ENCODE data around the gene TPSD1.

GRCh38 chr16:969881-970376, 855 bp downstream of the LMF1 start:
- PRO-cap, 2 experiments, result no peak in any of the 2 experiments

- PRO-cap, 2 experiments, result no peak in any of the 2 experiments
Measured at GRCh38 chr16:987913-988253, 6.3 kb downstream of the SOX8 start.

DNA sequence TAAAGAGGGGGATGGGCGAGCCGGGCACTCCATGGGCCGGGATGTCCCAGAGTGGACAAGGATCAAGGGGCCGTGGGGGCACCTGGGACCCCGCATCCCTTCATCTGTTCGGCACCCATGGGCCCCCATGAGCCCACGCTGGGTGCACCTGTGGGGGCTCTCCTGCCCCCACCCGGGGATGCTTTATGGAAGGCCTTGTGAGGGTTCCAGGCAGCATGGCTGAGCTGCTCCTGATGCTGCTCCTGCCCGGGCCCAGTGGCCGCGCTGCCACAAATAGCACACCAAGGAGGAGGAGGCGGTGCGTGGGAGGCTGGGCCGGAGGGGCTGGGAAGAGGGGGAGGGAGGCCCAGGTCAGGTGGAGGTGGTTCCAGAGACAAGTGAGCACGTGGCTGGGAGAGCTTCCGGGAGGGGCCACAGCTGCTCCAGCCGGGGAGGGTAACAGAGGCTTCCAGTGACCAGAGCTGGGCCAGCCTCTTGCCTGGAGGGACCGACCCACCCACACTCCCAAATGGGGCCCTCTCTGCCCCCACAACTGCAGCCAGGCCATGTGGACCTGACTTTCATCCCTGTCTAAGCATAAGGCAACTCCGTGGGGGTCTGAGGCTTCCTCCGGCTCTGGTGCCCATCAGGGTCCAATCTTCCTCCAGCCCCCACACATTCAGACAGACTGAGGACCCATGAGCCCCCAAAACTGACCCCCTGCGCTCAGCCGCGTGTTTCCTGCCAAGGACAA, 4.8 kb downstream of the C1QTNF8 start:
- PRO-cap, 2 experiments, result peak in 1 of 2 experiments; most common plus-strand start position 458 of the sequence (in 1); most common minus-strand start position 257 of the sequence (in 1)

DNA sequence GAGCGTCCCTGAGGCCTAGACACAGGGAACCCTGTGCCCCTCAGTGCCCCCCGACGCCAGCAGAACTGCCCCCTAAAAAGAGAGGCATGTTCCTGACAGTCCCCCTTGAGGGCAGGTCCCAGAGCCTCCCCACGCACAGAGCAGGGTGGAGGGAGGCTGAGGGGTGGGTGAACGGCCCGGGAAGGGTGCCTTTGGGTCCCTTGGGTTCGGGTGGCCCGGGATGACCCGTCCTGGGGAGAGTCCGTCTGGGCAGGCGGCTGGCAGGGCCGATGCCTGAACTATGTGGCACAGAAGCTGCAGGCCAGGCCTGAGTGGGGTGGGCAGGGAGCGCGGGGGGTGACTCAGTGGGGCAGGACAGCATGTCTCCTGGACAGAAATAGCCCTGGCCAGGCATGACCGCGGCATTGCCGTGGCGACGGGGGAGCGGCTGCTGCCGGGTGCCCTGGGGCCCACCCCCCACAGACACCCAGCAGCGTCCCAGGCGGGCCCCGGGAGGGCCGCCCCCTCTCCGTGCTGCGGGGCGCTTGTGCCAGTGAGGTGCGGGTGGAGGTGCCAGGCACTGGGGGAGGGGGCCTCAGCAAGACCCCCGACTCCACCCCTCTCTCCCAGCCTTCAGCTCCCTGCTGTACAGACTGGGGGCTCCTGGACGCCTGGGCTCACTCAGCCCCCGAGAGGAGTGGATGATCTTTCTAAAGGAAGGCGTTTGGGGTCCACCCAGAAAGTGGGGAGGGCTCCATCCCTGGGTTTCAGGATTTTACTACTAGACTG, 1.8 kb upstream of the C1QTNF8 start:
- PRO-cap, 2 experiments, result peak in 1 of 2 experiments; most common plus-strand start position 404 of the sequence (in 1); most common minus-strand start position 271 of the sequence (in 1)

DNA sequence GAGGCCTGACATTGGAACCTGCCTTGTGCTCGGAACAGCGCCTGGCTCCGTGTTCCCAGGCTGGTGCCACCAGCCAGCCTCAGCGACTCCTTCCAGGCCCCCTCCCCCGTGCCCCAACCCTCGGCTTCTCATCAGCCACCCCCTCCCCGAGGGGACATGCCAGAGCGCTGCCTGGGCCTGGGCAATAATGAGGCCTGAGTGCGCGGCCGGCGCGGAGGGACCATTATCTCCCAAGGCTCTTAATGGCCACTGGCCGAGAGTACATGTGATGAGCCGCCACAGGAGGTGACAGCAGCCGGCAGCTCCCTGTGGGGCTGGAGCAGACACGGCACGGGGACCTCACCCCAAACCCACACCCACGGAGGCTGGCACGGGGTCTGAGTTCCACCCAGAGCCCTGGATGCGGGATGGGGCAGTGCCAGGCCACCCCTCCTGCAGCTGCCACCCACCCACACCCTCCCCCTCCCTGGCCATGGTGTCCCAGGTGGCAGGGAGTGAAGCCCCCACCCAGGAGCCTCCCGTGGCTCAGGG, 2.6 kb upstream of the C1QTNF8 start:
- PRO-cap, 2 experiments, result no peak in any of the 2 experiments

DNA sequence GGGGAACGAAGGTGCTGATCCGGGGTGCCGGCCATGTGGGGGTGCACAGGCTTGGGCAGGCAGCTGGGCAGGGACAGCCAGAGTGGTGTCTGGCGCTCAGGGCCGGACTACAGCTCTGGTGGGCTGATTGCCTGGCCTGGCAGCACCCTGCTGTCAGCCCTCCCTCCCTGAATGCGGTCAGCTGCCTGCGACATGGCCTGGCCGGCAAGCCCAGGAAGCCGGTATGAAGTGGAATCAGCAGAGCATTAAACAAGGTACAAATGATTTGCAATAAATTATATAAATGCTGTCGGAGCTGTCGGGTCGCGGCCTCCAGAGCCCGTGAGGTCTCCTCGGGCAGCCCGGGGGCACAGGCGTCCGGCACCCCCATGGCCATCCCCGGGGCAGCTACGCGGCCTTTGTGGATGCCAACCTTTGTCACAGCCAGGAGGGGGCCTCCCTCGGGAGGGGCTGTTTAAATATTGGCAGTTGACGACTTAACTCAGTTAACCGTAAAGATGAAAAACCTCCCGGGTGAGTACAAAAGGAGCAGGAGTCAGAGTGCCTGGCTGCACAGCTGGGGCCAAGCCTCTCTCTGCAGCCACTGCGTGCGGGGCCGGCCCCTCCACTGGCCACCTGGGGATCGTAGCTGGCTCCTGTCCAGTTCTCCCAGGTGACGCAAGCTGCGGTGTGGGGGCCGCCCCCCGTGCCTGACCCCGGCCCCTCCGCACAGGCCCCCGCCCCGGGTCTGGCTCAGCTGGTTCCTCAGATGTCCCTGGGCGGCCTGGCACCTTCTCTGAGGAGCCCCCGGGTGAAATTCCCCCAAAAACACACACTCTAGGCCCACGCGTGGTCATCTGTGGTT, 7.7 kb upstream of the CACNA1H start:
- PRO-cap, 2 experiments, result no peak in any of the 2 experiments

DNA sequence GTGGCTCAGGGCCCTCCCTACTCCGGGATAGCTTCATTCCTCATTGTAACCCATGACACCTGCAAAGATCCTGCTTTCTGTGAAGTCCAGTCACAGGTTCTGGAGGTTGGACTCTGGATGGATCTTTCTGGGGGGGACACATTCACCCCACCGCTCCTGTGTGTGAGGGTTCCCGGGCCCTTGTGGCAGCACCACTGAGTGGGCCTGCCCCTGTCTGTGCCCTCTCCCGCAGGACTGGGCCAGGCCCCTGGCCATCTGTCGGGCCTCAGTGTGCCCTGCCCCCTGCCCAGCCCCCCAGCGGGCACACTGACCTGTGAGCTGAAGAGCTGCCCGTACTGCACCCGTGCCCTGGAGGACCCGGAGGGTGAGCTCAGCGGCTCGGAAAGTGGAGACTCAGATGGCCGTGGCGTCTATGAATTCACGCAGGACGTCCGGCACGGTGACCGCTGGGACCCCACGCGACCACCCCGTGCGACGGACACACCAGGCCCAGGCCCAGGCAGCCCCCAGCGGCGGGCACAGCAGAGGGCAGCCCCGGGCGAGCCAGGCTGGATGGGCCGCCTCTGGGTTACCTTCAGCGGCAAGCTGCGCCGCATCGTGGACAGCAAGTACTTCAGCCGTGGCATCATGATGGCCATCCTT, 21.2 kb downstream of the TPSG1 start:
- PRO-cap, 2 experiments, result no peak in any of the 2 experiments

- PRO-cap, 2 experiments, result no peak in any of the 2 experiments
Measured at GRCh38 chr16:1205066-1205420, 20.0 kb downstream of the TPSG1 start.

- PRO-cap, 2 experiments, result no peak in any of the 2 experiments
Measured at GRCh38 chr16:1212654-1213182, 12.3 kb downstream of the TPSG1 start.

DNA sequence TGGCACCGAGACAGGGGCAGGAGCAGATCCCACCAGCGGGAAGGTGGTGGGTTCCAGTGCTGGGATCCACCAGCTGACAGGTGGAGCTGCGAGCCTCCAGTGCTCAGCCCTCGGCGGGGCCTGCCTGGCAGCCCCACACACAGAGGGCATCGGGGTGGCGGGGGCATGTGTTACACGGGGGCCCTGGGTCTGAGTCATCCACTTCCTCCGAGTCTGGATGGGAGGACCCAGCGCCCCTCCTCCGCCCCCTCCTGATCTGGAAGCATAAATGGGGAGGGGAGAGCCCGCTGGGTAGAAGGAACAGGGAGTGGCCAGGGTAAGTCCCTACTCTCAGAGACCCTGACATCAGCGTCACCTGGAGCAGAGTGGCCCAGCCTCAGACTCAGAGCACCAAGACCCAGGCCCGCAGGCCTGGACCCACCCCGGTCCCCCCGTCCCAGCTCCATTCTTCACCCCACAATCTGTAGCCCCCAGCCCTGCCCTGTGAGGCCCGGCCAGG, at the start of gene TPSD1:
TPSD1 (plus strand) TSS at position 294 of the 499 bp plus-strand sequence.
- PRO-cap, 2 experiments, result no peak in any of the 2 experiments

- PRO-cap, 2 experiments, result no peak in any of the 2 experiments
Measured at GRCh38 chr16:1289132-1289747, 20.2 kb upstream of the UBE2I start.

DNA sequence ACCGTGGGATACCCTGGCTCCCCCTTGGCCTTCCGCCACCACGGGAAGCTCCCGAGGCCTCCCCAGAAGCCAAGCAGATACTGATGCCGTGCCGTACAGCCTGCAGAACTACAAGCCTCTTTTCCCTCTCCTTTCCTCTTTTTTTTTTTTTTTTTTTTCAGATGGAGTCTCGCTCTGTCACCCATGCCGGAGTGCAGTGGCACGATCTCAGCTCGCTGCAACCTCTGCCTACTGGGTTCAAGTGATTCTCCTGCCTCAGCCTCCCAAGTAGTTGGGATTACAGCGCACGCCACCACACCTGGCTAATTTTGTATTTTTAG, 17.5 kb upstream of the UBE2I start:
- PRO-cap, 2 experiments, result no peak in any of the 2 experiments

DNA sequence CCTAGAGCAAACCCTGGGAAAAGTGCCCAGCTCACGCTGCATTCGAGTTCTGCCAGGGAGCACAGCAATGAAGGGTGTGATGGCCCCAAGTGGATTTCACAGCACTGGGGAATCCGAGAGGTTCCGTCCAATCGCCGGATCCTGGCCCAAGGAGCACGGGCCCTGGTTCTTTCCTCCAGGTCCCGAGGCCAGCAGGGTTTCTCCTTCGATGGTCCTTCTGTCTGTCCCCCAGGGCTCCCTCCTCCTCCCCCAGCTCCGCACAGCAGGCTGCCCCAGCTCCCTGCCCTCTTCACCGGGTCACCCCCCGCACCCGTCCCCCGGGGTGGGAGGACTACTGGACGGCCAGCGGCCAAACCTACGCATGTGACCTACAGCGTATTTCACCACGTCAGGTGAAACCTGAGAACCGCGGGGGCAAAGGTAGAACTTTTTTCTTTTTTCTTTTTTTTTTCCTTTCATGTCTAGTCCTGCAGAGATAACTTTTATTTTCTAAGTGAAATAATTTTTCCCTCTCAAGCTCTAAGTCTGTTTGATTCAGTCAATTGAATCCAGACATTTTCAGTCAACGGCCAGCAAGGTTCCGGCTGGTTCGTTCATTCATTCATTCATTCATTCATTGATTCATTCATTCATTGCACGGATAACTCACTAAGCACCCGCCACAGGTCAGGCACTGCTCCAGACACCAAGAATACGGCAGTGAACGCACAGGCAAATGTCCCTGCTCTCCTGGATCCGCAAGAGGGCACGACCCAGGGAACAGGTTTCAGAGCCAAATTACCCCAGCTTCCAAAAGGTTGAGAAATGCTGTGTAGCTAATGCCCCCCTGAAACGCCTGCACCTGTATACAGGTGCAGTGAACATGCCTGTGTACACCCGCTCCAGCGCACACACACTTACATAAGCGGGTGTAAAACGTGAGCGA, 9.9 kb upstream of the UBE2I start:
- PRO-cap, 2 experiments, result no peak in any of the 2 experiments

DNA sequence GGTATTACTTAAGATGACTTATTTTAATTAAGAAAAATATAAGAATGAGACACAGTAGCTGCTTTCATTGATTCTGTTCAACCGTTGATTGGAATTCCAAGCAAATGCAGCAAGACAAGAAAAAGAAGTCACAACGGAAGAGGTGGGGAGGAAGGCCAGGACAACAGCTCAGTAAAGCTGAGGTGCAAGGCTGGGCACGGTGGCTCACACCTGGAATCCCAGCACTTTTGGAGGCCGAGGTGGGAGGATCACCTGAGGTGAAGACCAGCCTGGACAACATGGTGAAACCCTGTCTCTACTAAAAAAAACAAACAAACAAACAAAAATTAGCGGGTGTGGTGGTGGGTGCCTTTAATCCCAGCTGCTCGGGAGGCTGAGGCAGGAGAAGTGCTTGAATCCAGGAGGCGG, 7.2 kb downstream of the UBE2I start:
- PRO-cap, 2 experiments, result no peak in any of the 2 experiments

DNA sequence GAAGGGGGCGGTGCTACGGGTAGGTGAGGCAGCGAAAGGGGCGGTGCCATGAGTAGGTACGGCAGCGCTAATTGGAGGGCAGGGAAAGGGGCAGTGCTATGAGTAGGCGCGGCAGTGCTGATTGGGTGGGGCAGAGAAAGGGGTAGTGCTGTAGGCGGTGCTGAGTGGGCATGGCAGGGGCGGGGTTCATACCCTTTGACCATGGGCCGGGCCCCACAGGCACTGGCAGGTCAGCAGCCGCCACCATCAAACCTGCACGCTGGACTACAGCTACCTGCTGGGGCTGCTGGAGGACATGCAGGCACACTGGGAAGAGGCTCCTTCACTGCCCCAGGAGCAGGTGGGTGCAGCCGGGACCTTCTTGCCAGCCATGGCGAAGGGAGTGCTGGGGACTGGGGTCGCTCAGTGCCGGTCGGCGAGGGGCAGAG, 8.5 kb downstream of the TSR3 start:
- PRO-cap, 2 experiments, result no peak in any of the 2 experiments

- PRO-cap, 2 experiments, result no peak in any of the 2 experiments
Measured at GRCh38 chr16:1363645-1364128, 12.0 kb downstream of the GNPTG start.

DNA sequence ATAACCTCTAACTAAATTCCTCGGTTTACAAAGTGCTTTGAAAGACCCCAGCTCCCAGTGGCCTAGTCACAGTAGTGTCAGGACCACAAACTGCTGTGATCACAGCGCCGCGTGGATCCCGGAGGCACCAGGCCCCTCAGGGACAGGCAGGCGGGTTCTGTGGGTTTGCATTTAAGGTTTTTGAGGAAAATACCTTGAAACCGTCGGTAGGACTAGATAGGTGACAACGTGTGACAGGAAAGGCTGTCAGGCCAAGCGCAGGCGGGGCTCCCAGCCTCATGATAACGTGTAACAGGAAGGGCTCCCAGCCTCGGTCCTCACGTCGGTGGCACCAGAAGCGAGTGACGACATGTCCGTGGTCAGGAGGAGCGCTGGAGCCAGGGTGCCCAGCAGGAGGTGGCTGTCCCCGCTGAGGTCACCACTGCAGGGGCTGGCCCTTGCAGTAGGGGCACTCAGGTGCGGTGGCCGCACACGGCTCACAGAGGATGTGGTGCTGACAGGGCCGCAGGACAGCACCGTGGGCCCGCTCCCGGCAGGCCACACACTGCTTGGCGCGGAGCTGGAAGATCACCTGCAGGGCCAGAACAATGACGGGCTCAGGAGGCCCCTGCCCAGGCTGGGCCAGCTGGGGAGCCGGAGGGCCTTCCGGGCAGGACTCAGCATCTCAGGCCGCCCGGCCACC, 14.2 kb downstream of the GNPTG start:
- PRO-cap, 2 experiments, result no peak in any of the 2 experiments

DNA sequence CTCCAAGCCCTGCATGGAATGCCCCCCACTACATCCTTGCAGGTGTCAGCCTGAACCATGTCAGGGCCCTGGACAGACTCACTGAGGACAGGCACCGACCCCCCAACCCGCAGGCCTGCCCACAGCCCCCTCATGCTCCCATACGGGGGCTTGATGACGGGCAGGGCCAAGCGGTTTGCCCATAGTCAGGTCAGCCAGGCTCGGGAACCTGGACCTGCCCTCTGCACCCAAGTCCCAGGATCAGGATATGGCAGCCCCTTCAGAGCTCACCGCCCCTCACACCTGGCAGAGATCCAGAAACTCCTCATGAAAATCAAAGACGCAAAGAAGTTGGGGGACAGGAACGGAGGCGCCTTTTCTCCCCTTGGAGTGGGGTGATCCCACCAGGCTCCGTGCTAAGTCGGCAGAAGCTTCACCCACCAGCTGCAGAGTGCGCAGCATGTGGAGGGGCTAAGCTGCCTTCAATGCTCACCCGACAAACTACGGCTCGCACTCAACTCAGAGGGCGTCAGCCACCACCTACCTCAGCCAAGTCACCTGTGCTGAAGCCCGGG, 26.5 kb downstream of the GNPTG start:
- PRO-cap, 2 experiments, result no peak in any of the 2 experiments

GRCh38 chr16:1591974-1592869, 19.6 kb downstream of the IFT140 start:
- PRO-cap, 2 experiments, result no peak in any of the 2 experiments

DNA sequence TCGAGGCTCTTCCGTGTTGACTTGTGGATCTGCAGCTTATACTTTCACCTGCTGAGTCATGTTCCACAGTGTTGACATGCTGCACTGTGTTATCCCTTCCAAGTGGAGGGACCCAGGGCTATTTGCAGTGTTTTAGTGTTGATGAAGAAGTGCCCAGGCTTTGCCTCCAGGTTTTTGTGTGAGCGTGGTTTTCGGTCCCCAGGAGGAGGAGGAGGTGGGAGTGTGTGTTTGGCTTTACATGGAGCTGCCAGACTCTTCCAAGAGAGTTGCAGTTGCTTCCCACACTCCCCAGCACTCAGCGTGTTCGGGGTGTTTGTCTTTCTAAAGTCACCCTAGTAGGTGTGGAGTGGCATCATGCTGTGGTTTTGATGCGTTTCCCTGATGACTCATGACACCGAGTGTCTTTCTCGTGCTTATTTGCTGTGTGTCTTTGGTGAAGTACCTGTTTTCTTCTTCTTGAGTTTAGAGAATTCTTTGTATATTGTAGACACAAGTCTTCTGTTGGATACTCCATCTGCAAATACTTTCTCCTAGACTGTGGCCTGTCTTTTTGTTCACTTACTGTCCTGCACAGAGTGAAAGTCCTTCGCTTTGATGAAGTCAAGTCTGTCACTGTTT, 31.9 kb upstream of the JPT2 start:
- PRO-cap, 2 experiments, result no peak in any of the 2 experiments

Data from psoas muscle (tissue), 2 donors.